Measurements from ENCODE around the genes ZNF532, RELCH and PHLPP1.

- PRO-cap = no peak
- RAMPAGE, long total RNA, 4 experiments = no peak in any of the 4 experiments
These were observed 3.1 kb downstream of the MALT1 start for GRCh38 chr18:58674287-58674877.

- PRO-cap = no peak
- RAMPAGE, long total RNA, 4 experiments = start-site peak on the plus strand in 1 of 4 experiments, at chr18:58709389-58709547 at its widest, 24 reads per replicate
These were observed 38.0 kb downstream of the MALT1 start for GRCh38 chr18:58709007-58709932.

DNA sequence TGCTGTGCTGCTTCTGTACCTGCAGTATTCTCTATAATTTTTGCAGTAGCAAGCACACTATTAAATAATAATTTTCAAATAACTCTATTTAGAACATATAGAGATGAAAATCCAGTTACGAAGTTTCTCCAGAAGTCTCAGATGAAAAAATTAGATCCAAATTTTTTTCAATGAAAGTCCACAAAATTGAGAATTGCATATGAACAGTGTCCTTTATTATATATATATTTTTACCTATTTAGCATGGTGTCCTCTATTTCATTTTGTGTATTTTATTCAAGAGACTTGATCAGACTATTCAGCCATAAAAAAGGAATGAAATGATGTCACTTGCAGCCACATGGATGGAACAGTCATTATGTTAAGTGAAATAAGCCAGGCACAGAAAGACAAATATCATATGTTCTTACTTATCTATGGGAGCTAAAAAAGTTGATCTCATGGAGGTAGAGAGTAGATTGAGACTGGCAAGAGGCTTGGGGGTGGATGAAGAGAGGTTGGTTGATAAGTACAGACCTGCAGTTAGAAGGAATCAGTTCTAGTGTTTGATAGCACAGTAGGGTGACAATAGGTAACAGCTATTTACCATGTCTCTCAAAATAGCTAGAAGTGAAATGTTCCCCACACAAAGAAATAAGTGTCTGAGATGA, 40.9 kb downstream of the MALT1 start:
- PRO-cap = no peak
- RAMPAGE, long total RNA, 4 experiments = no peak in any of the 4 experiments

- PRO-cap = no peak
- RAMPAGE, long total RNA, 4 experiments = no peak in any of the 4 experiments
These were observed 84.9 kb downstream of the MALT1 start for GRCh38 chr18:58756178-58756547.

DNA sequence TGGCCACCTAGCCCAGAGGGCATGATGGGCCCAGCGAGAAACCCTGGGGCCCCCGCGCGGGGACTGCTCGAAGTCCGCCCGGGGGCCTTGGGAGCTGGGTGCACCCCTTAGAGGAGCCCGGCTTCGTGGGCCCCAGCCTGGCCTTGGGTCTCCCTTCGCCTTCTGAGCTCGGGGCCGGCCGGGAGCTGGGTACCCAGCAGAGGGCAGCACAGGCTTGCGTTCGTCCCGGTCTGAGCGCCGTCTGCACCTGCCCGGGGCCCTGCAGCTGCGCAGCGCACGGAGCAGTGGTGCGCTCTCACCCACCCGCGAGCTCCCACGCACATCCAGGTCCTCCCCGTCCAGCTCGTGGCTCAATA, 96.3 kb upstream of the ZNF532 start:
- PRO-cap = no peak
- RAMPAGE, long total RNA, 4 experiments = no peak in any of the 4 experiments

DNA sequence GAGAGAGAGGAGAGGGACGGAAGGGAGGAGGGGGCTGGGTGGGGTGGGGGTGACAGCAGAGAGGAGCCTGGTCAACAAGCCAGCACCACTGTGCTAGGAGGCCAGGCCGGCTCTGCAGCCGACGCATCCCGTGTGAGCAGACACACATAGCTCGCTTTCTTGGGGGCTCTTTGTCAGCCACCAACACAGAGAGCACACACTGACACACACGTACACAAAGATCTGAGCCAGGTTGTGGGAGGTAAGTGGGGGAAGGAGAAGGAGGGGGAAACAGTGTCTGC, 448 bp upstream of the ZNF532 start:
- PRO-cap = no peak
- RAMPAGE, long total RNA, 4 experiments = no peak in any of the 4 experiments

- PRO-cap = no peak
- RAMPAGE, long total RNA, 4 experiments = no peak in any of the 4 experiments
These were observed at the start of gene ZNF532 for GRCh38 chr18:58864685-58865041. Gene ZNF532 (plus strand): TSS chr18:58864877.

DNA sequence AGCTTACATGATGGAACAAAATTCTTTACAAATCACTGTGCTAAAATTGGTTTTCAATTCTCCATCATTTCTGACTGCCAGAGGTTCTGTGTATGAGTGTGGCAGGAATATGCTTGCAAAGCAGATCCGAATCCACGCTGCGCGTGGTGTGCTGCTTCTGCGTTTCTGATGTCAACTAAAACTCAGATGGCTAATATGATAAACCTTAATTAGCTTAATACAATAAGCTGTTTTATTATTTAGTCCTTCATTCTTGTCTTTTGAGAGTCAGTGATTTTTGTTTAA, 2.2 kb downstream of the ZNF532 start:
- PRO-cap = no peak
- RAMPAGE, long total RNA, 4 experiments = no peak in any of the 4 experiments

GRCh38 chr18:58990699-58991012, 126.0 kb downstream of the ZNF532 start:
- PRO-cap = no peak
- RAMPAGE, long total RNA, 4 experiments = no peak in any of the 4 experiments

DNA sequence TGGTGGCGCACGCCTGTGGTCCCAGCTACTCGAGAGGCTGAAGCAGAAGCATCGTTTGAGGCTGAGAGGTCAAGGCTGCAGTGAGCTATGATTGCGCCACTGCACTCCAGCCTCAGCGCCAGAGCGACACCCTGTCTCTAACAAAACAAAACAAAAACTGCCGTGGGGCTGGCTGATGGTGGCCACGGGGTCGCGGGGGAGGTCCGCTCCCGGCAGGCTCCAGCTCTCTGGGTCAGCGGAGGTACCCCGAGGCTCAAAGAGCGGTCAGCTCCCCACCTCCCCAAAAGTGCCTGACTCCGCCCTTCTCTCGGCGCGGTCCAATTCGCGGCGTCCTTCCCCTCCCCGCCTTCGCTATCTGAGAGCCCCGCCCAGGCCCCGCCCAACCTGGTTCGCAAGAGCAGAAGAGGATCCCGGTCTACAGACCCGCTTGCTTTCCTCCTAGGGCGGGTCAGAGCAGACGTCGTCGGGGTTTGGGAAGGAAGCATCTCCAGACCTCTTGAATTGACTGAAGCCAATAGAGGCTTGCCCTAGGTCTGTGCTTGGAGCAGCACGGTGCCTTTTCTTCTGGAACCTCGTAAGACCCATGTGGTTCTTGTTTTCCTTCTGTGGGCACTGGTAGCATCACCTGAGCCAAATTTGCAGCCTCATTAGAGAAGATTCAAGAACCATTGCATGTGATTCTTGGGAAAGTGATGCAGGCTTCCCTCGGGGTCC, 7.8 kb downstream of the RAX start:
- PRO-cap = no peak
- RAMPAGE, long total RNA, 4 experiments = no peak in any of the 4 experiments

DNA sequence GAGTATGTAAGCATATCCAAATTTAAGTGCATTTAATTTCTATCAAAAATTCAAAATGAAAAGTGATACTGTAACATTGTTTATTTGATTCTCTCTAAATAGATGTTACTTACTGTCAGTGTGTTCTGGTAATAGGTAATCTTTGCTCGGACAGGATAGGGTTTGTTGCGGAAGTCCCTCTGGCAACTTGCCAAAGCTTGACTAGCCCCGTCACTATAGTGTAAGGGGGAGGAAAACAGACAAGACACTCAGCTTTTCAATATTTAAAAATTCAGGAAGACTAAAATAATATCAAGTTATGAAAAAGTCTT, 6.0 kb downstream of the LMAN1 start:
- PRO-cap = no peak
- RAMPAGE, long total RNA, 4 experiments = no peak in any of the 4 experiments

DNA sequence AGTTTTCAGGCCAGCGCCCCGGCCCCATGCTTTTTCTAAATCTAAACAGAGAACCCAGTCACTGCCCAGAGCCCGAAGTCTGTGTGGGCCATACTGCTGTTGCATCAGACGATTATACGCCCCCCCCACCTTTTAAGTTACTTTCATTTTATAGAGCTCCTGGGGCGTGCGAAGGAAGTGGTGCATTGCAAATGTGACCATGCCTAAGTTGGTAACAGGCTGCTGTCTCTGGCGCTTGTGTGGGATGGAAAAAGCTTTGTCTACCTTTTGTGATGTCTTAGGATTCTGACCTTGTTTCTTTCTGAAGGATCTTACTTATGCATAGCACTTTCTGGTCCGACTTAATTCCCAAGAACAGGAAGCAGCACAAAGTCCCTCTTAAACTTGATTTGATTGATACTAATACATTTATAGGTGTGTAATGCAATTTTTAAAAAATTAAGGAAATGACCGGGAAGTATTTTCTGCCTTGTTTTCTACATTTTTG, 1.1 kb downstream of the PMAIP1 start:
- PRO-cap = no peak
- RAMPAGE, long total RNA, 4 experiments = no peak in any of the 4 experiments

GRCh38 chr18:61637158-61637781, 255.5 kb downstream of the RNF152 start:
- PRO-cap = no peak
- RAMPAGE, long total RNA, 4 experiments = no peak in any of the 4 experiments

- PRO-cap = no peak
- RAMPAGE, long total RNA, 4 experiments = no peak in any of the 4 experiments
These were observed 159.9 kb downstream of the RNF152 start for GRCh38 chr18:61732879-61733258.

- PRO-cap = no peak
- RAMPAGE, long total RNA, 4 experiments = no peak in any of the 4 experiments
These were observed 158.3 kb downstream of the RNF152 start for GRCh38 chr18:61734495-61734960.

- PRO-cap = no peak
- RAMPAGE, long total RNA, 4 experiments = no peak in any of the 4 experiments
These were observed 38.6 kb downstream of the RNF152 start for GRCh38 chr18:61854011-61854742.

GRCh38 chr18:62187149-62188109, at the start of gene RELCH:
Gene RELCH (plus strand): TSS chr18:62187255.
- PRO-cap = bidirectional peak, plus-strand start at chr18:62187291, minus-strand start at chr18:62186950
- RAMPAGE, long total RNA, 4 experiments = start-site peak on the plus strand in 3 of 4 experiments, at chr18:62187276-62187822 at its widest, 26 to 427 reads per replicate

DNA sequence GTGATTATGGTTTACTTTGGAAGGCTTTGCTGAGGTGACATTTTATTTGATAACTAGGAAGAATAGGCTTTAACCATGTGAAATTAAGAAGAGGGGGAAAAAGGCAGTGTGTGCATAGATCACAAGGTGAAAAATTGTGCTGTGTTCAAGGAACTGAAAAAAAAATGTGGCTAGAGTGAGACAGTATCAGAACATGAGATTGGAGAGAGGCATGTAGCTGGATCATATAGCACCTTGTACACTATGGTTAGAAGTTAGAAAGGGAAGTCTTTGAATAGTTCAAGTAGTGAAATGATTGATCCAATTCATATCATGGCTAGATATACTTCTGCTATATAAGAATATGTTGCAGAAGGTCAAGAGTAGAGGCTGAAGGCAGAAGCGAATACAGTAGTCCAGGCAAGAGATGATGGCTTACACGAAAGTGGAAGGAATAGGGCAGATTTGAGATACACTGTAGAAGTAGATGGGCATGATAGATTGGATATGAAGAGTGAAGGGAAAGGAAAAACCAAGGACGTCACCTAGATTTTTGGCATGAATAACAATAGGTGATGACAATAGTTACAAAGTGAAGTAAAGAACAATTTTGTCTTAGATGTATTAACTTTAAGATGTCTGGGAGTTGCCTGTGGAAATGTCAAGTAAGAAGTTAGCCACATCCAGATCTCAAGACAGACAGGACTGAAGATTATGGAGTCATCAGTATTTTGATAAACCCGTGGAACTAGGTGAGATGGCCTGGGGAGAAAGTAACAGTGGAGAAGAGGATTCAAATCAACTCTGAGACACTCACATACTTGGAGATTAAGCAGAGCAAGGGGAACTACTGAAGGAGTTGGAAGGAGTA, 12.0 kb upstream of the TNFRSF11A start:
- PRO-cap = no peak
- RAMPAGE, long total RNA, 4 experiments = start-site peak on the plus strand in 1 of 4 experiments, centred at position 155 of the sequence, 13 reads per replicate

- PRO-cap = no peak
- RAMPAGE, long total RNA, 4 experiments = no peak in any of the 4 experiments
These were observed 16.9 kb upstream of the ZCCHC2 start for GRCh38 chr18:62505701-62506595.

- PRO-cap = bidirectional peak, plus-strand start at chr18:62715463, minus-strand start at chr18:62715146; unidirectional peak, plus-strand start at chr18:62715540; bidirectional peak, plus-strand start at chr18:62715857, minus-strand start at chr18:62715609
- RAMPAGE, long total RNA, 4 experiments = start-site peak on the plus strand in 2 of 4 experiments, at chr18:62715426-62715490 at its widest, 20 to 59 reads per replicate
These were observed at the start of gene PHLPP1 for GRCh38 chr18:62715433-62715993. Gene PHLPP1 (plus strand): TSS chr18:62715541.